Tibial artery (tissue), 1 donor: ENCODE measurements around a stretch of chr1.

DNA sequence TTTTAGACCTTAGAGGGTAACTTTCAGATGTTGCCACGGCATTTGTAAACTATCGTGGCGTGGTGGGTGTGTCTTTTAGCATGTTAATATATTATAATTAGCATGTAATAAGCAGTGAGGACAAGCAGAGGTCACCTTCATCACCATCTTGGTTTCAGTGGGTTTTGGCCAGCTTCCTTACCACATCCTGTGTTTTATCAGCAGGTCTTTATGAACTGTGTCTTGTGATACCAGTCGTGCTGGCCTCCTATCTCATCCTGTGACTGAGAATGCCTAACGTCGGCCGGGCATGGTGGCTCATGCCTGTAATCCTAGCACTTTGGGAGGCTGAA, 8.7 kb upstream of the USP48 start:
- PRO-cap, result no peak

DNA sequence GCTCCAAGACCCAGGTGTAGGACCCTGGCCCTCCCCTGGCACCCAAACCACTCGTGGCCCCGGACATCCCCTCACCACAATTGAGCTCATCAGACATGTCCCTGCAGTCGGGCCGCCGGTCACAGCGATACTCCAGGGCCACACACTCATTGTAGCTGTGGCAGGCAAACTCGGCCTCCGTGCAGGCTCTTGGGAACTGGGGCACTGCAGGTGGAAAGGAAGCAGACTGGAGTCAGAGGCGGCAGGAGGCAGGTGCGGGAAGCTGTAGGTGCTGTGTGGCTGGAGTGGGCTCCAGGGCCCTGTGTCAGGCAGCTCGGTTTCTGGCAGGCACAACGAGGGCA, 49.3 kb downstream of the HSPG2 start:
- PRO-cap, result no peak

DNA sequence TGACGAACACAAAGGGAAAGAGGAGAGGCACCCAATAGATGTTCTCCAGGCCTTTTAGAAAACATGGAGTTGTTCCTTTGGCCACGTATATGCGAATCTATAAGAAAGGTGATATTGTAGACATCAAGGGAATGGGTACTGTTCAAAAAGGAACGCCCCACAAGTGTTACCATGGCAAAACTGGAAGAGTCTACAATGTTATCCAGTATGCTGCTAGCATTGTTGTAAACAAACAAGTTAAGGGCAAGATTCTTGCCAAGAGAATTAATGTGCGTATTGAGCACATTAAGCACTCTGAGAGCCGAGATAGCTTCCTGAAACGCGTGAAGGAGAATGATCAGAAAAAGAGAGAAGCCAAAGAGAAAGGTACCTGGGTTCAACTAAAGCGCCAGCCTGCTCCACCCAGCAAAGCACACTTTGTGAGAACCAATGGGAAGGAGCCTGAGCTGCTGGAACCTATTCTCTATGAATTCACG, 29.0 kb downstream of the HSPG2 start:
- PRO-cap, result no peak

- PRO-cap, result bidirectional peak, plus-strand start at chr1:21926985, minus-strand start at chr1:21926748
These were observed 10.6 kb downstream of the HSPG2 start for GRCh38 chr1:21926586-21926813.

DNA sequence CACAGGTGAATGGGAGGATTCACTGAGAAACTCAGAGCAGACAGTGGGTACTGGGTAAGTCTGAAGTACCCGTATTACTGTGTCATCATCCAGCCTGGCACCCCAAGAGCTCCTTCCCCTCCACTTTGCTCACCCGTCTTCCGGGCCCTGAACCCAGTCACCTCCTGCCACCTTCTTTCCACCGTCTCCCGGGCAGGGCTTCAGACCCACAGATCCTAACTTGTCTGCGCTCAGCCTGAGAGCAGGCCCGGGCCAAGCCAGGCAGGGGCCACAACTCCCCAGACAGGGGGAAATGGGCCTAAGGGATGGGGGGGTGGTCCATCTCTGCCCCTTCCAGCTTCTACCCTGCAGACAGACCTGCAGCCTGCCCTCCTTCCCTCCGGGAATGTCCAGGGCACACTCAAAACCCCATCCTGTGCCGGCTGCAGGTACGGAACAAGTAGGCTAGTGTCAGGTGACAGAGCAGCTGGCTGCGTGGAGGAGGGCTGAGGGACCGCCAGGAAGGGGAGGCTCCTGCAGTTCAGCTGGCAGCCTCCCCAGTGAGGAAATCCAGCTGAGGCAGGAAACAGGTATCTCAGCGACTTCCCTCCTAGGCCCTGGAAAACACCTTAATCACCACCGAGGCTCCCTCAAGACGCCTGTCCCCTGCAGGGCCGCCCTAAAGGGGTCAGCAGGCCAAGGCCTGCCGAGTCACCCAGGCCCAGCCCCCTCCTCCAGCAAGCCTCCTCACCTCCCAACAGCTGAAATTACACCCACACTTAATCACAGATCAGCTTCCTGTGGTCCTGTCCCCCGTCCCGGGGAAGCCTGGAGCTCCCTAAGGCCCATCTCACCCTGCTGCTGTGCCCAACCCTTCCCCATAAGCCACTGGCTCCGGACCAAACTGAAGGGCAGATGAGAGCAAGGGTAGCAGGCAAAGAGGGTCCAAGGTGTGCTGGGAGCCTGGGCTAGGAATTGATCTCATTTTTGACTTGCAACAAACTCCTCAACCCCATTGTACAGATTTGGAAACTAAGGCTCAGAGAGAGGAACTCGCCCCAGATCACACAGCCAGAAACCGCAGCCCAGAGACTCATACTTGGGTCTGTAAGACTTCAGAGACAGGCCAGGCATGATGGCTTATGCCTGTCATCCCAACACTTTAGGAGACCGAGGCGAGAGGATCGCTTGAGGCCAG, 3.3 kb downstream of the HSPG2 start:
- PRO-cap, result bidirectional peak, plus-strand start at position 539 of the sequence, minus-strand start at position 441 of the sequence

DNA sequence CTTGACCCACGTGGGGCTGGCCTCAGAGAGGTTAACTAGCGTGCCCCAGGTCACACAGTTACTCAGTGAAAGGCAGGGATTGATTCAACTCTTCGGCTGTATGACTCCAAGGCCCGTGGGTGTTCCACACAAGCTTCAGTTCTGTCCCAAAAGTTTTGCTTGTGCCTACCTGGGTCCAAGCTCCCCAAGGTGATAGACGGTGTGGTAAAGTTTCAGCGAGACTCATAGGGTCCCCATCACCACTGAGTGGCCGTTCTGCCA, 670 bp downstream of the HSPG2 start:
- PRO-cap, result no peak

GRCh38 chr1:21946885-21947342, 9.8 kb upstream of the HSPG2 start:
- PRO-cap, result no peak

DNA sequence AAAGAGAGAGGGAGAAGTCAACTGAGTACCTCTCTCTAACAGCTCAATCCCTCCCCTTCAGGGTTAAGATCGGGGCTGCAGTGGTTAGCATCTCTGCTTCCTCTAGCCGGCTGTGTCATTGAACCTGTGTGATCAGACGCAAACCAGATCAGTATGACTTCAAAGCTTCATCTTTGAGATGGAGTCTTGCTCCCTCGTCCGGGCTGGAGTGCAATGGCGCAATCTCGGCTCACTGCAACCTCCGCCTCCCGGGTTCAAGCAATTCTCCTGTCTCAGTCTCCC, 22.9 kb downstream of the CELA3A start:
- PRO-cap, result no peak

DNA sequence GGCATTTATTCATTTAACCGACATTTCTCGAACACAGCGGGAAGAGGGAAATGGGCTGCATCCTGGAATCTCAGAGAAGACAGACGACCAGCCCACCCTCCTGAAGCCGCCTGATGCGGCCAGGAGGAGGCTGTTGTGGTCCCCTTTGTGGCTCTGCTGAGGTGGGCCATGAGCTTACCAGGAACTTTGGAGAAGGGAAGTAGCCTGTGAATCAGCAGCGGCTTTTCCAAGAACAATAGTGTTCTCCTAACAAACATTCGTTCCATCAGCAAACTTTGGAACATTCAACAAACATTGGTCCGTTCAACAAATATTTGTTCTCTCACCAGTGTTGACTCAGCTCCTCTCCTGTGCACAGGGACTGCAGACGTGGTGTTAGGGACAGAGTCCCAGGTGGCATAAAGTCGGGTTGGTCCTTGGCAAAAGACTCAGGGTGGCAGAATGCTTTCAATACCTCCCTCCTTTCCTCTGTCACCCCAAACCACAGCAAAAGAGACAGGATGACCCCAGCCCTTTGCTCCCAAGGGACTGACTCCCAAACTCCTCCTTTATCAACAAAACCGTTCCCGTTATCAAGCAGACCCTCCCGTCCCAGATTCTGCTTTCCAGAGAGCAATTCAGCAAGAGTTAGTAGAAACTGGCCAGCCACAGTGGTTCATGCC, 103.2 kb upstream of the ZBTB40 start:
- PRO-cap, result no peak

GRCh38 chr1:22375430-22376173, 76.0 kb upstream of the ZBTB40 start:
- PRO-cap, result no peak

- PRO-cap, result no peak
These were observed 23.1 kb upstream of the ZBTB40 start for GRCh38 chr1:22428466-22429046.

GRCh38 chr1:22602286-22602690, 34.1 kb upstream of the C1QA start:
- PRO-cap, result no peak

DNA sequence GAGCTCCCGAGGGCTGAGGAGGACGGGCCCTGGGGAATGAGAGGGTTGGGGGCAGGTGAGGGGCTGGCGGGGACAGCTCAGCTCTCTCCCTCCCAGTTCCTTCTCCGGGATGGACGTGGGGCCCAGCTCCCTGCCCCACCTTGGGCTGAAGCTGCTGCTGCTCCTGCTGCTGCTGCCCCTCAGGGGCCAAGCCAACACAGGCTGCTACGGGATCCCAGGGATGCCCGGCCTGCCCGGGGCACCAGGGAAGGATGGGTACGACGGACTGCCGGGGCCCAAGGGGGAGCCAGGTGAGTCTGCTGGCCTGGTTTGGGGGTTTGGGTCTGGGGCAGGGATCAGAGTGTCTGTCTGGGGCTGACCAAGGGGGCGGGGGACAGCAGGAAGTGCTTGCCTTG, 479 bp downstream of the C1QC start:
- PRO-cap, result no peak

- PRO-cap, result no peak
These were observed 4.0 kb downstream of the C1QC start for GRCh38 chr1:22647420-22647841.

DNA sequence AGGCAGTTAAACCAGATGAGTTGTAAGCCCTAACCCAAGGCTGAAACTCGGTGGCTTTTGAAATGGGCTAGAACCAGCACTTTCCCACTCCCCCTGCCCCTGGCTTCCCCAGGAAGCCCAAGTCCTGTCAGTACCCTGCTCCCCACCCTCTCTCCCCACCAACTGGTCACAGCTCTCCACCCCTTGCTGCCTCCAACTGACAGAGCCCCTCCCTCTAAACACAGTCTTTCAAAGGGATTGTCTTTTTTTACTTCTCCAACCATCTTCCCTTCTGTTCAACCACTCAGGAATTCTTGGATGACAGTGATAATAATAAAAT, 1.1 kb downstream of the C1QB start:
- PRO-cap, result no peak

GRCh38 chr1:22660637-22661496, 7.8 kb downstream of the C1QB start:
- PRO-cap, result no peak

DNA sequence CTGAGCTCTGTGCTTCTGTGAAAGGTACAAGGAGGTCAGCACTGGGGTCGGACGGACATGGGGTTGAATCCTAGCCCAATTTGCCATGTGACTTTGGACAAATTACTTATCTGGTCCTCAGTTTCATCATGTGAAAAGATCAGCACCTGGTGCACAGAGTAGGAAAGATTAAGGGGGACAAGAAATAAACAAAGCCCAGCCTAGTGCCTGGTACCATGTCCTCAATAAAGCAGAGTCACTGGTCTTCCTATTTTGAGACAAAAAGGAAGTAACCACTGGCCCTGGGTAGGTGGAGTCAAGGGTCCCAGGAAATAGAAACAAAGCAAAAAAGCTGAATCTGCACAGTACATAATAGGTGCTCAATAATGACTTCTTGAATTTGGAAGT, 2.0 kb upstream of the EPHB2 start:
- PRO-cap, result no peak

DNA sequence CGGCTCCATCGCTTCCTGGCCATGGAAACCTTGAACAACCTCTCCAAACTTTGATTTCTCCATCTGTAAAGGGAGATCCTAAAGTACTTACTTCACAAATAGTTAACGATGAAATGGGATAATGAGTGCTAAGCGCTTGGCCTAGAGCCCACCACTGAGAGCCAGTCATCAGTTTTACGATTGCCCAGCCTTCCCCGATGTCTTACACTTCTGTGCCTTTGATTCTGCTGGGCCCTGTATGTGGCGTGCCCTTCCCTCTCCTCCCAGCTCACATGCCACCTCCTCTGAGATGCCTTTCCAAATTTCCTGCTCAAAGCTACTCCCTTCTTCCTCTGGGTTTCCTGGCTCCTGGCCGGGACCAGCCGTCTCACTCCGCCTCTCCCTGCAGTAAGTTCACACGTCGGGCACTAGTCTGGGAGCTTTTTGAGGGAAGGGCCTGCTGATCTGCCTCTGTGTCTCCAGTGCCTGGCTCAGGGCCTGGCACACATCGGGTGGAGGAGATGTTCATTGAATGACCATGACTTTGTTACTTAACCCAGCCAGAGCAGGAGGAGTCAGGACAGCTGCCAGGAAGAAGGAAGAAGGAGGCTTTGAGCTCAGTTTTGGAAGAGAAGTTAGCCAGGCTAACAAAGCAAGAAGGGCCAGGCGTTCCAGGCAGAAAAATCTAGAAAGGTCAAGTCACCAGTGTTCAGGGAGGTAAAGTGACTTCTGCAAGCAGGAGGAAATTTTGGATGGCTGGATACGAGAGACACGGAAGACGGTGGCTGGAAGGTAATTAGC, 63.4 kb downstream of the EPHB2 start:
- PRO-cap, result no peak

GRCh38 chr1:22916332-22916829, 56.3 kb downstream of the LACTBL1 start:
- PRO-cap, result no peak

DNA sequence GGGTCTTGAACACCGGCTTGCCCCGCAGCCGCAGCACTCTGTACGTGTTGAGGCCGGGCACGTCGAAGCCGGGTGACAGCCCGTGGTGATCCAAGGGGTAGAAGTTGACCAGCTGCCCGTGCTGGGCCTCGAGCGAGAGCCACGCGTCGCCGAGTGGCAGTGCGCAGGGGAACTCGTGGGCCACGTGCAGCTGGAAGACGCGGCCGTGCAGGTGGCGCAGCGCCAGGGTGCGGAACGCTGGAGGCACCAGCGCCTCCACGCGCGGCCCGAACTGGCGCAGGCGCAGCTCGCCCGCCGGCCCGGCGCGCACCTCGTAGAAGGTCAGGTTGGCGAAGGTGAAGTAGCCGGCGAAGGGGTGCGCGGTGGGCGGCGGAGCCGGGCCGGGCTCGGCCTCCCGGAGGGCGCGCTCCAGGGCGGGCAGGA, 19.6 kb downstream of the LACTBL1 start:
- PRO-cap, result no peak